ENCODE measurements around a stretch of chr9.

DNA sequence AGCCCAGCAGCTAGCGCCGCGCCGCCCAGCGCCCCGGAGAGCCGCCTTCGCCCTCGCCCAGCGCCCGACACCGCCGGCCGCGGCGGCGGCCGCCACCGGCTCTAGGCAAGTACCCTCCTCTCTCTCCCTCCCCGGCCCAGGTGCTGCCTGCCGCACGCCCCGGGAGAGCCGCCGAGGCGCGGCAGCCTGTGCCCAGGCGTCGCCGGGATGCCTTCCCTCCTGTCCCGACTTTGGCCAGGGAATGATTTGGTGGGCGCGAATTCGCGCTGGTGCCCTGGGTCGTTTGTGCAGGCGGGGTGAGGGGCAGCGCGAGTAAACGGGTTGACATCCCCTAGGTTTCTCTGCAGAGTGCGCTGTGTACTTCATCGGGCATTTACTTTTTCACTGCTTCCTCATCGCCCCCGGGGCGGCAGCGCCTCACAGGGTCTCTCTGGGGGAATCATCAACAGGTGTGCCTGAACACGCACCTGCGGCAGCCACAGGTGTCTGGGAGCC lies 52.4 kb upstream of the TJP2 start:
- RRBS, result 2% methylated on average over 21 of the region's 48 CpGs

DNA sequence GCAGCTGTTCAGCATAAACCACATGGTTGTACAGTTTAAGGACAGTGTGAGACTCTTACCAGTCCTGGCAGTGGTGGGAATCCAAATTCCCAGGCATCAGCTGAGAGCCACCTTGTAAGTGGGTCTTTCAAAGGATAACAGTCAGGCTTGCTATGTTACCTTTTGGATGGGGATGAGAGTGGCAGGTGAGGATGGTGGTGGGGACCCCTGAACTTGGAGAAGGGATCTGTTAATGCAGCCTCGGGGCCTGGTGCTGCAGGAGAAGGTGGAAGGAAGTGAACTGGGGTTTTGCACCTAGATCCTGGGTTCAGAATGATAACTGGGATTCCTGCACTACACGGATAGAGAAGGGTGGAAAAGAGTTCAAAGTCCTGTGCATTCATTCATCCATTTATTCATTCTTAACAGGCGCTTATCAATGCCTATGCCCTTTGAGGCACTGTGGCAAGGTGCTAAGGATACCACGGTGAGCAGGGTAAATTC lies 41.8 kb upstream of the TJP2 start:
- RRBS, result no CpG with 5 or more reads among the region's 4 CpGs

DNA sequence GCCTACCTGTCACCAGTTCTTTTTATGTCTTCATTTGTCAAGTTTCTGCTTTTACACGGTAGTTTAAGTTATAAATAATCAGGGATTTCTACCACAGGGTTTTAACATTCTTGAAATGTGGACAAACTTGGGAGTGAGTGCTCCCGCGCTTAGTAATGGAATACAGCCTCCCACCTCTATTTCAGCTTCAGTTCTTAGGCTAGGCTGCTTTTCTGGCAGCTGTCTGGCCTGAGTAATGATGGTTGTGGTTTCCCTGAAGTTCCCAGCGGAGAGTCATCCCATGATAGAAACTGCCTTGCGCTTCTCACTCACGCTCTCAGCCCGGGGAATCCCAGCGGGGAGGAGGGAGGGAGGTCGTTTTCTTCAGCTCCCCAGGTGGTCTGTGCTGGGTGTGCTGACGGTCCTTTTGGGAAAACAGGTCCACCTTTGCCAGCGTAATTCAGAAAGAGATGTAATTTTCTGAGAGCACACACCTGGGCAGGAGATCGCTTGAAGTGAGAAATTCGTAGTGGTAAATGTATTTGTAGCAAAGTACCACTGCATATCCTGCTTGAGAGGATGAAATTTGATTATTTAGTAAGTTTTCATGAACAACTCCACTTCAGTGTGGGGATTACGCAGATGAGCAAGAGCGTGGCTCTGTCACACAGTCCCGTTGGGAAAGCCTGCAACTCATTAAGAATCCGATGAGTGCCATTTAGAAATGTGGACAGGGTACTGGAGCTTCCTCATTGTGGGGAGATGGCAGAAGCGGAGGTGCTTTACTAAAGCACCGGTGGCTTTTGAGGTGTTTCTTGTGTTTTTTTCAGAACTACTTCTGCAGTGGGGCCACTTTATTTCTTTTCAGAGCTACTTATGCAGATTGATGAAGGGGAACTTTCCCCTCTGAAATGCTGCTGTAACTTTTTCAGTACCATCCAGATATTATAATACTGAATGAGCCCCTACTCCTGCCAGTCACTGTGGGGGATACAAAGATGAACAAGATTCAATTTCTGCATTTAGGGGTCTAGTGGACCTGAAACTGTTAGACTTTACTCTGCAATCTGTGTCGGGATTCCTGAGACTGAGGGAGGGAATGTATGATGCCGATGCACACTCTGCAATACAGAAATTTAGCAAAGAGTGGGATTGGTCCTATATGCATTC lies 1.3 kb downstream of the TJP2 start:
- RRBS, result no CpG with 5 or more reads among the region's 21 CpGs

- RRBS, result no CpG with 5 or more reads among the region's 4 CpGs
Measured at GRCh38 chr9:69176255-69176586, 2.1 kb downstream of the TJP2 start.

DNA sequence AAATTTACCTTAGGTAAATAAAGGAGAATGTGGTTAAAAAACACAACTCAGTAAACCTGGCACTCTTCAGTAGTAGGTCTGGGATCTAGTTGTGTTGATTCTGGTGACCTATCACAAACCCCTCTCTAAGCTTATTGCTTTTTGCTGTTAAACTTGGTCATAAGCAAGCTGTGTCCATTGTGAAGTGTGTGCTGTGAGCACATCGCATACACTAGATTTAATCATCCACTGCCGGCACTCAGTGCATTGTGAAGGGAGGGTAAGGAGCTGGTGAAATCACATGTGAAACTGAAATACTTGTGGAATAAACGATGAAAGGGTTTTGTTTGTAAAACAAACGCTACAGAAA lies 24.4 kb downstream of the TJP2 start:
- RRBS, result no CpG with 5 or more reads among the region's 4 CpGs

- RRBS, result no CpG with 5 or more reads among the region's 7 CpGs
Measured at GRCh38 chr9:69207338-69207914, 33.3 kb downstream of the TJP2 start.

- RRBS, result no CpG with 5 or more reads among the region's 8 CpGs
Measured at GRCh38 chr9:69236794-69237291, 62.8 kb downstream of the TJP2 start.

DNA sequence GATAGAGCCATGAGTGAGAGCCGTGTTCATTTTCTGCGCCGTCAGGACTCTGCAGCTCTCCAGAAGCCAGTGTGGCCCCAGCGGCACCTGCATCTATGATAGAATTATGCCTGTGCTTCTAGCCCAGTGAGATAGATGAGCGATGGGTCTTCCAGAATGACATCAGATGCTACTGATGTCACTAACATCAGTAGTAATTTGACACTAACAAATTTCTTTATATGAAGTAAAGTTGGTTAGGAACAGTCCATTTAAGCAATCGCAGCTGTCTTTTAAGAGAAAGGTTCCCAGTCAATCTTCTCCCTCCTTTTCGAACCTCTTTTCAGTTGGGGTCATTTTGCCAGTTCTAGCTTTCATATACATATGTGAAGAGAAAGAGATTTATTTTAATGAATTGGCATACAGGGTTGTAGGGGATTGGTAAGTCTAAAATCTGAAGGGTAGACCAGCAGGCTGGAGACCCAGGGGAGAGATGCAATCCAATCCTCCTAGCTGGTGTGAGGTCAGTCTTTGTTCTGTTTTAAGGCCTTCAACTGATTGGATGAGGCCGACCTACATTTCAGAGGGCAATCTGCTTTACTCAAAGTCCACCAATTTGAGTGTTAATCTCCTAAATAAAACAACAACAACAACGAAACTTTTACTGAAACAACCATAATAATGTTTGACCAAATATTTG lies 68.0 kb upstream of the ENTREP1 start:
- RRBS, result no CpG with 5 or more reads among the region's 9 CpGs

- RRBS, result no CpG with 5 or more reads among the region's 3 CpGs
Measured at GRCh38 chr9:69580547-69580885, 91.7 kb downstream of the APBA1 start.

DNA sequence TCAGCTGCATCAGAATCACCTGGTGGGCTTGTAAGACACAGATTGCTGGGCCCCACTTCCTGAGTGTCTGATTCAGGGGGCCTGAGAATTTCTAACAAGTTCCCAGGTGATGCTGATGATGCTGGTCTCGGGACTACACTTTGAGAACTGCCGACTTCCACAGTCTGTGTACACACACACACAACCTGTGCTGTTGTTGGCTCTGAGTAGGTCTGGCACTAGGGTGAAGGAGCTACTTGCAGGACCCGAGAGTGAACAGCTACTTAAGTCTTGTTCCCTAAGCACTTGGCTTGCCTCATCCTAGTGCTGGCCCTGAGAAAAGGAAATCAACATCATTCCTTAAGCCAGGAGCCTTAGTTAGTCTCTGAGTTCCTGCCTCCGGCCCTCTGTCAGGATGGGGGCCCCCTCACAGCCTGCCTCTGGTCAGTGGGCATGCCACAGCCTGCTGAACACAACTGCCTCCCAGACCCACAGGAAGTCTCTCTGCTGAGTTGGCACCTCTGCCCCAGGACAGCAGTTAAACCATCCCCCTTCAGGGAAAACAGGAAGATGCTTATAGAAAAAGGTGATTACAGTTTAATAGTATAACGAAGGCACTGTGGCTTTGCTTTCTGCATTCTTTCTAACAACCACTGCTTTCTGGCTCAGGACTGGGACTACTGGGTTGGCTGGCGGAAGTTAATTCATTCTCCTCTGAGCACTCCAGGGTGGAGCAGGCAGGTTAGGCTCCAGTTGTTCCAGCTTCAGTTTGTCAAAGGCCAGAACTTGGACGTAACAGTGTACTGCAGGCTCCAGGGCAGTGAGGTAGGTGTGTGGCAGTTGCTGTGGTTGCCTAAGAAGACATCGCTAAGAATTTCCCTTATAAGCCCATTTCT lies 2.7 kb downstream of the MAMDC2 start:
- RRBS, result no CpG with 5 or more reads among the region's 8 CpGs

- RRBS, result no CpG with 5 or more reads among the region's 4 CpGs
Measured at GRCh38 chr9:70280568-70281038, 21.8 kb downstream of the SMC5 start.

- RRBS, result no CpG with 5 or more reads among the region's 7 CpGs
Measured at GRCh38 chr9:70383075-70383888, 31.2 kb downstream of the KLF9 start.

- RRBS, result no CpG with 5 or more reads among the region's 2 CpGs
Measured at GRCh38 chr9:70400414-70400754, 14.1 kb downstream of the KLF9 start.

DNA sequence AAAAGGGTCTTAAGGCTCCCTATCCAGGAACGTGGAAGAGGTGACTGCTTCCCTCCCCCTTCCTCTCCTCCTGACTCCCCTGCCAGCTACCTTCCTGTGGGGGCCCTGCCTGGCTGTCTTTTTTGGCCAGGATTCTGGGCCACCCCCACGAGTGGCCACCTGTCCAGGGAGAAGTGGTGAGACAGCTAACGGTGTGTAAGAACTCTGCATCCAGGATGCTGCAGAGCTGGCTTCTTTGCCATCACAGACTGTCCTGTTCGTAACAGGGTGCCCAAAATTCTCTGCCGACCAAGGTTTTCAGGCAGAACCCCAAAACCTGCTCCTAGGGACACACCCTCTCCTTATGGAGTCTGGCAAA lies 6.6 kb upstream of the KLF9 start:
- RRBS, result no CpG with 5 or more reads among the region's 5 CpGs

GRCh38 chr9:70421480-70422246 lies 7.2 kb upstream of the KLF9 start:
- RRBS, result no CpG with 5 or more reads among the region's 6 CpGs

GRCh38 chr9:70471154-70471406 lies 56.6 kb upstream of the KLF9 start:
- RRBS, result no CpG with 5 or more reads among the region's 1 CpG

- RRBS, result no CpG with 5 or more reads among the region's 3 CpGs
Measured at GRCh38 chr9:70486064-70486526, 71.6 kb upstream of the KLF9 start.

DNA sequence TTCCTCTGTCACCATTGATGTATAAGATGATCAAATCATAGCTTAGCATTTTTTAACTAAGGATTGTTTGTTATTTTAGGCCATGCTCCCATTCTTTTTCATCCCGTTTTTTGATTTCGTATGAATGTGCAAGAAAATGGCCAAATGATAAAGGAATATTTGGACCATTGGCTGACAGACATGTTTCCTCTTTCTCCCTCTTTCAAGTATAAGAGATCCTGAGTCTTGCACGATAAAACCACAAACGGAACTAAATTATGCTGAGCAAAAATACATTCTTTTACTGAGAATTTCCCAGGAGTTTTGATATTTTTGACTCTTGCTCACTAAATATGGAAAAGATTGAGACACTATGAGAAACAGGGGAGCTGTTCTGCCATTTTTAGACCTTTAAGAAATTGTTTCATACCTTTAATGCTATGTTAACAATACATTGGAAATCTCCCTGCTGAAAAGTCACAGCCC lies 90.4 kb upstream of the KLF9 start:
- RRBS, result no CpG with 5 or more reads among the region's 4 CpGs

DNA sequence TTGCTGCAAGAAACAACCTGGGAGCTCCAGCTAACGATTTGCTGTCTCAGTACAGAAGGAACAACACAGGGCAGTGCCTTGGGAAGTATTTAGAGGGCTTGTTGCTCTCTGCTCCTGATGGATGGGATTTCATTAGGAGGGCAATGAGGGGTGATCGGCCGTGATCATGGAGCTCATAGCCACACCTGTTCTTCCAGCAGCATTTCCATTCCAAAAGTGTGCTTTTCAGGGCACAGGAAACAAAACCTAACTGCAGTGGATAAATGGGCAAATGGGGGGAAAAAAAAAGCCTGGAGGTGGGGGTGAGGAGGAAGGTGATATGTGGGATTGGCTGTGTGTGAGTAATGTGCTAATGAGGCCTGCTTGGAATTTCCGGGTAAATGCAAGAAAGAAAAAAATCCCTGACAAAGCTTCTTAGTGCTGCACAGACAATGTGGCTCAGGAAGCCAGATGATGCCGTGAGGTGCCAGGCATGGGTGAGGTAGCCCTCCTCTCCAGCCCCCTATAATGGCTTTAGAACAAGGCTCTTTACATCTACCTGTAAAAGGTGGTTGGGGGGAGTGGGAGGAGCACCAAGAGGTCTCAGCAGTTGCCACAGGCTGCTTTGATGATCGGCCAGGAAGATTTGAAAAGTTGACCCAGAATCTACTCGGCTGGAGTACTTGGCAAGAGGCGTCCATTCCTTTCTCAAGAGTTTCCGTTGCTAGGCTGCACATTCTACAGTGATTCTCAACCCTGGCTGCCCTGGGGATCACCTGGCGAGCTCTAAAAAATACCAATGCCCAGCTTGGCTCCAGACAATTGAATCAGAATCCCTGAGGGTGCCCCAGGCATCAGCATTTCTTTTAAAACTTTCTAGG lies 139.6 kb upstream of the KLF9 start:
- RRBS, result no CpG with 5 or more reads among the region's 10 CpGs

DNA sequence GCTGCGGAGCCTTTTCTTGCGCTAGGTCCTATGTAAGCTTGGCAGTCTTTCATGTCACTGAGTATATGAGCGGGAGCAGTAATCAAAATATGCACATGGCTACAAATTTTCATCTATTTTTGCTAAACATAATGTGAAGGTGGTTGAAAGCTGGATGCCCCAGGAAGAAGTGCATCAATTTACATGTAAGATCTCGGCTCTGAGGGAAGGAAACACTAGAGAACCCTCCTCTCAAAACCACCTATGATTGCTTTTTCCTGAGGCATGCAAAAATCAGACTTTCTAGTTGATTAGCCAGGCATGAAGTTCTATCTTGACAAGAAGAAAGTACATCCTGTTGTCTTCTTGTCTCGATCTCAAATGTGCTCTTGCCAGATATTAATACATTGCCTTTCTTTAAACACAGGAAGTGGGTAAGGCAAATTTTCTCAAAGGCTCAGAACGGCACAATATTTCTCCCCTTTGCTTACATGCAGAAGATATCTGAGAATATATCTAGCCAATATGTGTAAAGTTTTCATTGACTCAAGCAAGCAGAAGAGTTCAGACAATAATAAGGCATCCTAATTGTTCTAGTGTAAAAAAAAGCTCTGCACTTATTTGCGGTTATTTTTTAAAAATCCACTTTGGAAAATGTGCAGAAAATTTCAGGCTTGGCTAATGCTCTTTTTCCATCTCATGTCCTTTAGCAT lies 27.1 kb upstream of the CEMIP2 start:
- RRBS, result no CpG with 5 or more reads among the region's 7 CpGs